Kidney epithelial cell (primary cell): ENCODE data around the genes CRBN and OXTR.

DNA sequence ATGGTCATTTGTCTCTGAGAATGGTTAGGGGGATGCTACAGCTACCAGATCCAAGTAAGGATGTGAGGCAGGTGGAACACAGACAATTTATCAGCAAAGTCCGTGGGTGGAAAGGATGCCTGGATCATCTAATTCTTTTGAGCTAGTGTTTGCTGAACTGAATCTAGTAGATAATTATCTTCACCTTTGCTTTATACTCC lies 369.4 kb downstream of the CHL1 start:
- RAMPAGE, long total RNA: no peak
- RRBS: no CpG with 5 or more reads among the region's 1 CpG

DNA sequence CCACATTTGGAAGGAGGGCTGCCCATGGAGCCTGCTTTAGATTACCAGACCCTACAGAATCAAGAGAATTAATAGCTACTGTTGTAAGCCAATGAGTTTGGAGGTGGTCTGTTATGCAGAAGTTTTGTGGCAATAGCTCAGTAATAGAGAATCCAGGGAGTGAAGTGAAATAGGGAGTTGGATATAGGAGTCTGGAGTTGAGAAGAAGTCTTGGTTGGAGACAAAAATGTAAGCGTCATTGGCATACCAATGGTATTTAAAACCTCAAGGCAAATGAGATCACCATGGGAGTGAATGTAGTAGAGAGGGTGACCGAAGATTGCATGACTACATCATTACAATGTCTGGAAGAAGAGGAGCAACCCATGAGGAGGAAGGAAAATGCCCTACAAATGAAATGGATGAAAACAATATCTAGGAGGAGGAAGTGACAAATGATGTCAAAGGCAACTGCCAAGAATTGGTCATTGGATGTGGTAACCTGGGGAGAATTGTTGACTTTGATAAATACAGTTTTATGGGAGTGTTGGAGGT lies 54.4 kb downstream of the CNTN4 start:
- RAMPAGE, long total RNA: no peak
- RRBS: no CpG with 5 or more reads among the region's 2 CpGs

DNA sequence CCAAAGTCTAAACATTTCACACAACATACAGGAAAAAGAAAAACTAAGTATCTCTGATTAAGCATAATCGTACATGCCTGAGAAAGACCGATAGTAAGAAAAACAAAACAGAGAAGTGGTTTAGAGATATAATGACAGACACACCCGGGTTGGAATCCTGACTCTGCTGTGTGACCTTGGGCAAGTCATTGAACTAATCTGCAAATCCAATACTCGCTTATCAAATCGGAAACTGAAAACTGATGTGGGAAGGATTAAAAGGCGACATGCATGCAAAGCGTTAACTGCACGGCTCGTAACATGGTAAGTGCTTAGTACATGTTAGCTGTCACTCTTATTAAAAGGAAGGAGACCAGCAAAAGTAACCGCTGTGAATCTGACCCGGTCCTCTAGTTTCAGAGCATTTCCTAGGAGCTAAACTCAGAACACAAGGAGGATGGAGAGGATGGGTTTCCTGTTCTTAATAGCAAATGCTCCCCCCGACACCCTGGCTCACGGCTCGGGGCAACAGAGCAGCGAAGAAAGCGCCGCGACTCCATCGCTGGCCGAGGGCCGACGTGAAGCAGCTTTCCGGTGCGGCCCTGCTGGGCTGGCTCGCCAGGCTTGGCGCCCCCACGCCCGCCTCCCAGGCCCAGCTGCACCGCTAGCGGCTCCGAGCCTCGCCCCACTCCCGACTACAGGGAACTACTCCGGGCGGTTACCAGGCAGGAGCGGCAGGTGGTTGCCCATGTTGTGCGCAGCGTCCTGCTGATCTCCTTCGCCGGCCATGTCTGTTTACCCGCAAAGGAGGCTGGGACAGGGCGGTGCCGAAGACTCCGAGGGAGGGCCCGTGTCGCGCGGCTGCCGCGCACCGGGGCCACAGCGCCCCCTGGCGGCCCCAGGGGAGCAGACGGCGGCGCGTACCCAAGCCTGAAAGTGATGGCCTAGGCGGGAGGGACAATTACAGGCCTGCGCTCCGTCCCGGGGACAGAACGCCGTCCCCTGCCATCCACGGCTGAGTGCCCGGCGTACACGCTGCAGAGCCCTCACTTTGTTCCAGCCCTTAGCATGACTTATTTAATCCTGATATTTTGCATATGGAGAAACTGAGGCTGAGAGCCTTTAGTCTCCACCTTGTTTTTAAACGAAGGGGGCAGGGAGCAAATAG lies at the start of gene CRBN:
TSS of gene CRBN (minus strand) at position 772 of the 1,147 bp plus-strand sequence.
- RAMPAGE, long total RNA: start-site peak on the minus strand centred at position 777 of the sequence, 18 bp wide, 1,017 and 610 reads in 2 replicates
- RRBS: 1% methylated on average over 20 of the region's 68 CpGs

GRCh38 chr3:3762046-3762619 lies 37.1 kb upstream of the LRRN1 start:
- RAMPAGE, long total RNA: no peak
- RRBS: no CpG with 5 or more reads among the region's 6 CpGs

- RAMPAGE, long total RNA: no peak
- RRBS: no CpG with 5 or more reads among the region's 3 CpGs
These were observed 8.3 kb downstream of the SETMAR start for GRCh38 chr3:4311375-4311976.

- RAMPAGE, long total RNA: no peak
- RRBS: no CpG with 5 or more reads among the region's 6 CpGs
These were observed 52.3 kb downstream of the SETMAR start for GRCh38 chr3:4355223-4356097.

DNA sequence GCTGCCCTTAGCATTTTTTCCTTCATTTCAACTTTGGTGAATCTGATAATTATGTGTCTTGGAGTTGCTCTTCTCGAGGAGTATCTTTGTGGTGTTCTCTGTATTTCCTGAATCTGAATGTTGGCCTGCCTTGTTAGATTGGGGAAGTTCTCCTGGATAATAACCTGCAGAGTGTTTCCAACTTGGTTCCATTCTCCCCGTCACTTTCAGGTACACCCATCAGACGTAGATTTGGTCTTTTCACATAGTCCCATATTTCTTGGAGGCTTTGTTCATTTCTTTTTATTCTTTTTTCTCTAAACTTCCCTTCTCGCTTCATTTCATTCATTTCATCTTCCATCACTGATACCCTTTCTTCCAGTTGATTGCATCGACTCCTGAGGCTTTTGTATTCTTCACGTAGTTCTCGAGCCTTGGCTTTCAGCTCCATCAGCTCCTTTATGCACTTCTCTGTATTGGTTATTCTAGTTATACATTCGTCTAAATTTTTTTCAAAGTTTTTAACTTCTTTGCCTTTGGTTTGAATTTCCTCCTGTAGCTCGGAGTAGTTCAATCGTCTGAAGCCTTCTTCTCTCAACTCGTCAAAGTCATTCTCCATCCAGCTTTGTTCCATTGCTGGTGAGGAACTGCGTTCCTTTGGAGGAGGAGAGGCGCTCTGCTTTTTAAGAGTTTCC lies 63.1 kb downstream of the SETMAR start:
- RAMPAGE, long total RNA: no peak
- RRBS: no CpG with 5 or more reads among the region's 13 CpGs

- RAMPAGE, long total RNA: no peak
- RRBS: no CpG with 5 or more reads among the region's 6 CpGs
These were observed 7.7 kb upstream of the SUMF1 start for GRCh38 chr3:4474576-4475394.

GRCh38 chr3:4582632-4583015 lies 89.5 kb downstream of the ITPR1 start:
- RAMPAGE, long total RNA: no peak
- RRBS: no CpG with 5 or more reads among the region's 3 CpGs

DNA sequence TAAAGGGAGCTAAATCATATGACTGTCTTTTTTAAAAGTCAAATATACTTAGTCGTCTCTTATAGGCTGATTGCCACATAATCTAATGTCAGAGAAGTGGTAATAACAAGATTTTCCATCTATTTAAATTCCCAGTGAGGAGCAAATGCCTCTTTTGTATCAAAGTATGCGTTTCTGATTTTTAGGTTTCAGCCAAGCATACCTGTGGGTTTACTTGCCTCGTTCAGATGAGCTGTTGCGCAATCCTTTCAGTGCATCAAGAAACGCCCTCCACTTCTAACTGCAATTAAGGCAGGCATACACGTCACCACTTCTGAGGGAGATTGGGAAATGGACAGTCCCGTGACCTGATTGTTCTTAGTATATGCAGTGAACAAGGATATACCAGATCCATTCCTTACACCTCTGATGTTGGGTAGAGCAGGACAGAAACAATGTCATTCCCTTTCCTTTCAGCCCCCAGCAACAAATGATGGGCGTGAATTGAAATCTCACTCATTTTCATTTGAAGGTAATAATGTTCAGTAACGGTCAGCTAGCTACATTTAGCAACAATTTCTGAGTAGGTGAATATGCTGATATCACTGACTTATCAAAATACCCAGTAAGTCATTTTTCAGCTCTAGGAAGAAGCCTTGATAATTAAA lies 219.0 kb downstream of the ITPR1 start:
- RAMPAGE, long total RNA: no peak
- RRBS: no CpG with 5 or more reads among the region's 9 CpGs

DNA sequence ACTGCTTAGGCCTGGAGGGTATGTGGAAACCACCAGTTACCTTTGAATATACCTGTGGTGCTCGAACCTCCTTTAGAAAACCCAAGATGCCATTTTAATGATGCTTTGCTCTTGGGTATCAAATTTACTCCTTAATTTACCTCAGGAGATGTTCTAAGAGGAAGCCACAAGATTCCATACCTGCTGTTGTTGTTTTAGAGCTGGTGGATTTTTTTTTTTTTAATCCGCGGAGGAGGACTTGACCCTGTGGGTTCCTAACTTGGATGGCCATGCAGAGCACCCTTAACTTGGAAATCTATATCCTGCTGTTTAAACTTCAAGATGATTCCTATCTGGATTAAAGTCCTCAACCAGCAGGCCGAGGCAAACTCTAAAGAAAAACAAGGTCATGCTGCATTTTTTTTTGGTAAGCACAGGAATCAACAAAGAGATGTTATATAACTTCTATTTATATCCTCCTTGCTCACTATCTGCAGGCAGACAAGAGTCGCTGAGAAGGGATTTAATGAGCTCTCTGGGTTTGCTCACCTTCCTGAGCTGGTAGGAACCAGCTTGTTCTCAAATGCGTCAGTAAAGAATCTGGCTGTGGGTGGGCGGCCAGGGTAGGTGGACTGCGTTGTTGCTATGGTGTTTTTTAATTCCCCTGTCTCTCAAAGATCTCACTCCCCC lies 229.1 kb upstream of the BHLHE40 start:
- RAMPAGE, long total RNA: no peak
- RRBS: no CpG with 5 or more reads among the region's 8 CpGs

DNA sequence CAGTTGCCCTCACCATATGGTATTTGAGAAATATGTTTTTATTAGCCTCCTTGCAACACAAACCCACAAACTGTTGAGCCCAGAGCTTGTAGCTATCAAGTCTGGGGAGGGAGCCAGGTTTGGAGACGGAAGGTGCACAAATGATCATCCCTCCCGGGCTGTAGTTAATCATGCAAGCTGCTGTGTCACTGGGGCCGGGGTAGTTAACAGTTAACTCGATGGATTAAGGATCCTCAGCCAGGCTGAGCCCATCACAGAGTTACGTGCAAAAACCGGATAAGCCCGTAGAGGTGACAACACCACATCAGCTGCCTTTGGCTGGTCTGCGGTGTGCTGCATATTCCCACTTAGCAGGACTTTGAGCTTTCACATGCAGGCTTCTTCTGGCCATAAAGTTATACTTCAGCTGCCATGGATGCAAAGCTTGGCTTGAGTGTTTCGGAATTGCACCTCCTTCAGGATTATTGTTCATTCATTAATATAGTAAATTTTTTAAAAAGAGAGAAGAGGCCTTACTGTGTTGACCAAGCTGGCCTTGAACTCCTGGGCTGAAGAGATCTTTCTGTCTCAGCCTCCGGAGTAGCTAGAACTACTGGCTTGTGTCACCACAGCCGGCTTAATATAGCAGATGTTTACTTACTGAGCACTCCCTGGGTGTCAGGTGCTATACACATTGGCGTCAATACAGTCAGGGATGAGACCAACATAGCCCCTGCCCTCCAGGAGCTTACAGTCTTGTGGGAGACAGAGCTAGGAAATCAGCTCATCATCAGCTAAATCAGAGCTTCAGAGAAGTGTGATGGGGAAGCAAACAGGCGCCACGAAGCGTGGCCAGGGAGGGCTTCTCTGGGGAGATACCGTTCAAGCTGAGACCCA lies 226.8 kb upstream of the BHLHE40 start:
- RAMPAGE, long total RNA: no peak
- RRBS: 16% methylated on average over 5 of the region's 16 CpGs

- RAMPAGE, long total RNA: no peak
- RRBS: no CpG with 5 or more reads among the region's 3 CpGs
These were observed 147.7 kb upstream of the BHLHE40 start for GRCh38 chr3:4831624-4831948.

DNA sequence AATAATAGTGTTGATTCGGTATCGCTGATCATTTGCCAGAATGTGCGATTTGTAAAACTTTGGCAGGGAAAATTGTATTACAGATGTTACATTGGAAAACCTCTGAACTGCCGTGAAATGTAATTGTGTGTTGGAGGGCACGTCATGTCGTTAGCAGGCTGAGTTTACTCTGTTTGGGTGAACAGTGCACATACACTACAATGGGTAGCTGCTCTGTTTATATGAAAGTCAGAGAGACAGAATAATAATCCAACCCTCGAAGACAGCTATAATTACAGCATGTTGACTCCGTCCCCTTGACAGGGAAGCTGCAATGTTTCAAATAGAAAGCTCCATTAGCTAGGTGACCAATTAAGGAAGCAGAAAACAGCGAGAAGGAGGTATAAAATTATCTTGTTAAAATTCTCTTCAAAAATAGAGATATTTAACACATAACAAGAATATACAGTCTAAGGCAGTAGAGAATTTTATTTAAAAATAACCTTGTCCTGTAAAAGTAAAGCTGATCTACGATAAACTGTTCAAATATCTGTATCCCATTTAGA lies 77.1 kb upstream of the BHLHE40 start:
- RAMPAGE, long total RNA: no peak
- RRBS: no CpG with 5 or more reads among the region's 10 CpGs

- RAMPAGE, long total RNA: no peak
- RRBS: no CpG with 5 or more reads among the region's 5 CpGs
These were observed 69.3 kb upstream of the ARL8B start for GRCh38 chr3:5052834-5053217.

DNA sequence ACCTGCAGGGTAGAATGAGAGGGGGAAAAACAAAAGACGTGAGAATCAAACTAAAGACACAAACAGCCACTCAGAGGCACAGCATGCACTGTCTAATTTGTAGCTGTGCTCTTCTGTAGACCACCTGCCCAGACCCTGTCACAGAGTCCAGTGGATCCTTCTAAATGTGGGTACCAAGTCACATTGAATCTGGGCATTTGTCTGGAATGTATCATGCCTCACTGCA lies 1.5 kb downstream of the LMCD1 start:
- RAMPAGE, long total RNA: no peak
- RRBS: no CpG with 5 or more reads among the region's 1 CpG

GRCh38 chr3:8611227-8611690 lies 33.3 kb downstream of the SSUH2 start:
- RAMPAGE, long total RNA: no peak
- RRBS: 88% methylated on average over 2 of the region's 17 CpGs

DNA sequence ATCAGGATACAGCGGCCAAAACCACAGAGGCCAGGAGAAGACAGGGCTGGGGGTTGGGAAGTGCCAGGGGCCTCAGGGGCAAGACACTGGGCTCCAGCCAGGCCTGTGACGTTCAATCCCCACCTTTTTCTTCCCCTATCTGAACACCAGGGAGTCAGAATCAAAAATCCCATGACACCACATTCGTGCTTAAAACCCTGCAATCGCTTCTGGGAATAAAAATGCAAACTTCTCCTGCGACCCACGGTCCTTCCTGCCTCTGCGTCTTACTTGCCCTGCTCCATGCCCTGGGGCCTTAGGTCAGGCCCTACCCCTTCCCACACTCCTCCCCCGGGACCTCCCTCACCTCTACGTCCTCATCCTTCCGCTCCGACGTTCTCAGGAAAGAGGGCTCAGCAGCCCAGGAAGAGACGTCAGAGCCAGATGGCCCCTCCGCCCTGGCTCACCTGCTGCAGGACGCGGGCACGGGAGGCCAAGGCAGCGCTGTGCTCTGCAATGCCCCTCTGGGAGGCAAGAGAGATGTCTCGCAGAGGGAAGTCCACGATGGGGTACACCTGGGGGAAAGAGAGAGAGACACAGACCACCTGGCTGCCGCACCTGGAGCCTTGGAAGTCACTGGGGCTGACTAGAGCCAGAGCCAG lies 21.4 kb downstream of the SSUH2 start:
- RAMPAGE, long total RNA: no peak
- RRBS: no CpG with 5 or more reads among the region's 21 CpGs

- RAMPAGE, long total RNA: no peak
- RRBS: no CpG with 5 or more reads among the region's 42 CpGs
These were observed at the start of gene OXTR for GRCh38 chr3:8769328-8770214. TSS of gene OXTR (minus strand) at chr3:8769613.

DNA sequence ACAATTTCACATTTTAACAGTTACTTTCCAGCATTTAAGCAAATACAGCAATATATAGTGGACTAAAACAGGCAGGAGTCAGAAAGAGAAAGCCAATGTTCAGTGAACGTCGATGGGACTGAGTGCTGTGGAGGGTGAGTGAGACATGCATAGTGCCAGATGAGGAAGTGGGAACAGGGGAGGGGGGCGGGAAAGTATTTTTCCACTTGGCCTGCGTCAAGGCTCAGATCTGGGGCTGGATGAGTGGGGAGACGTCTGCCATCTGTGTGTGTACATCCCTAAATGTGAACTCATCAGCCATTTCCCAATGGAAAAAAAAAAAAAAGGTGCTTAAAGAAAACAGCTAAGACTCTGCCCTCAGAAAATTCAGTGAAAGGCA lies 19.2 kb upstream of the RAD18 start:
- RAMPAGE, long total RNA: no peak
- RRBS: no CpG with 5 or more reads among the region's 5 CpGs